Mesenchymal stem cell of adipose (primary cell): ENCODE measurements around a stretch of chr1.

DNA sequence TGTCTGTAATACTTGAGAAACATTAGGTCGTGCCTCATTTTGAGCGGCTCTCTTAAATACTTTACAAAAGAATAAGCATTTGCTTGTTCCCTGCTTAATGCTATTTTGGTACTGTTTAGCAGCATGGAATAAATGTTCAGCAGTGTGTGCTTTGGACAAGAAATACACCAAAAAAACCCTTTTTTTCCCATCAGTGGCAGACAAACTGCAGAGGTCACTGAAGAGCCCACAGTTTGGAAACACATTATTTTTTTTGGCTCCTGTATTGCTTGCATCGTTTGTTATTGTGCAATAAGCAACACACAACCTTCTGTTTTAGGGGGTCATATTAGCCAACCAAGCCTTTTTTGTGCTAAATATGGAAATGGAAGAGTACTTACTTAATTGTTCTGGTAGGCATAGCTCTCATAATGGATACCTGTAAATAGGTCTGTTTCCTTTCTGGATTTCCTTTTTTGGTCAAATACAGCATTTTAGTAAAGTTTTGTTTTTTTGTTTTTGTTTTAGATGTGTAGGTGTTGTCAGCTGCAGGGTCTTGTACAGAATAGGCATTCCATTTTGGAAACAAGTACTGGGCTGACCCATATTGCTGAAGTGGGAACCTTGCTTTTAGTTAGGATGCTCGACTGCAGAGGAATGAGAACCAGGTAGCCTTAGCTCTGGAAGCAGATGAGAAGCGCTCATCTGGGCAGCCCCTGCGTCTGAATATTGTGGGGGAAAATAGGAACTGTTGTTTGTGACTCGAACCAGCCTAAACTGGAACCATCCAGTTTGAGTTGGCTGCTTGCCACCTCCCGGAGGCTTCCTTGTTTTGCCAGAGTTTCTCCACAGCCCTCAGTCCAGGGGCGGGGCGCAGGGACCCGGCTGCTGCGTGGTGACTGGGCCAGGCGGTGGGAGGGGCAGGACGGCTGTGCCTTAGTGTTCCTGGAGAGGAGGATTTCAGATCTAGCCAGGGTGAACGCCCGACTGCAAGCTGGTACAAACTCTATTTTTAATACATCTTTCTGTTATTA lies 38.4 kb downstream of the SPEN start:
- CAGE, long polyA plus RNA = no peak

DNA sequence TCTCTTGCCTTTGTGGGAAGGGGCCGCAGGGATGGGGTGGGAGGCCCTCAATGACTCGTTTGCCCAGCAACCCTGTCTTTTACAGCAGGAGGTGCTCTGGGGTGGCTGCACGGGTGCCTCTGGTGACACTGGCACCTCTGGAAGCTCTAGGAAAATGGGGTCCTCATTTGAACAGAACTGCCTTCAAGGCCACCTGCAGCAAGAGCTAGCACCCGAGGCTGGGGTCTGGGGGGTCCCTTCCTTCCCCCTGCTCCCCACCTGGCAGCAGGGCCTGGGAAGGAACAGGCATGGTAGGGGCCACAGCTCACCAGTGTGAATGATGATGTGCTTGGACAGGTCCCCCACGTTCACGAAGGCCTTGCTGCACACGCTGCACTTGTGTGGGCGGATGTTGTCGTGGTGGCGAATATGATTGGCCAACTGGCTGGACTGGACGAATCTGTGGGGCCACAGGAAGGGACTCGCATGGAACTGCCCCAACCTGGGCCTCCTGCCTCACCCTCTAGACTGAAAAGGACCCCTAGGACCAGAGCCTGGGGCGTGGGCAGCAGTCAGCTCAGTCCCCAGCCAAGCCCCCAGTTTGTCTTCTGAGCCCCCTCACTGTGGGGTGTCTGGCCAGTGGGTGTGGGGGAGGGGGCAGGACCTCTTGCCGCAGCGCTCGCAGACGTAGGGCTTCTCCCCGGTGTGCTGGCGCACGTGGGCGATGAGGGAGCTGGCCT lies 33.0 kb downstream of the ZBTB17 start:
- CAGE, long polyA plus RNA = no peak

DNA sequence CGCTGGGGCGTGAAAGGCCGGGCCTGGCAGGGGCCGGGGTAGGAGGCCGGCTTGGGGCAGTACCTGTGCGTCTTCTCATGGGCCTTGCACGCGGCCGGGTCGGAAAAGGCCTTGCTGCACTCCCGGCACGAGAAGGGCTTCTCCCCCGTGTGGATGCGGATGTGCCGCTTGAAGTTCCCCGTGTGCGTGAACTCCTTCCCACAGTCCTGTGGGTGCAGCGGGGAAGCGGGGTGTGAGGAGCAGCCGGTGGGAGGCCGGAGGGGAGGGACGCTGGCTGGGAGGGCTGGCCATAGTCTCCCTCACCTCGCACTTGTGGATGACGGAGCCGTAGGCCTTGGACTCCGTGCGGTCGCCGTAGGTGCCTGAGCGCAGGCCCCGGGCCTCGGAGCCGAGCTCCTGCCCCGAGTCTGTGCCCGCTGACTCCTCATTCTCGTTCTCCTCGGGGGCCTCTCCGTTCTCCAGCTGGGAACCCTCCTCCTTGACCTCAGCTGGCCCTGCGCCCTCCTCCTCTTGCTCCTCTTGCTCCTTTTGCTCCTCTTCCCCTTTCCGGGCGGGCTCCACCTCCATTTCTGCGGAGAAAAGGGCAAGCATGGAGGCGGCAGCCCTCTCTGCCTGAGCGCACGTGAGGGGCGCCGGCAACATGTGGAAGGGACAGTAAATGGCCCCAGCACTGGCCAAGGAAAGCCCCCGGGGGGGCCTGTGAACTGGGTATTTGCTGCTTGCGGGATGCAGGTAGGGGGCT lies 31.1 kb downstream of the ZBTB17 start:
- CAGE, long polyA plus RNA = no peak

DNA sequence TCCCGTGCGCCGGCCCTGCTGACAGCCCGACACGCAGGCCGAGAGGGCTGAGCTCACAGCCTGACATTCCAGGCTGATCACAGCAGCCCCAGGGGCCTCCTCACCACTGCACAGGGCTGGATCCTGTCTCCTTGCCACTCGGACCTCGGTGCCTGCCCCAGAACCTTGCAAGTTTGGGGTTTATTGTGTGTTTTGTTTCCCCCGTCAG lies 222 bp upstream of the HSPB7 start:
- CAGE, long polyA plus RNA = no peak

DNA sequence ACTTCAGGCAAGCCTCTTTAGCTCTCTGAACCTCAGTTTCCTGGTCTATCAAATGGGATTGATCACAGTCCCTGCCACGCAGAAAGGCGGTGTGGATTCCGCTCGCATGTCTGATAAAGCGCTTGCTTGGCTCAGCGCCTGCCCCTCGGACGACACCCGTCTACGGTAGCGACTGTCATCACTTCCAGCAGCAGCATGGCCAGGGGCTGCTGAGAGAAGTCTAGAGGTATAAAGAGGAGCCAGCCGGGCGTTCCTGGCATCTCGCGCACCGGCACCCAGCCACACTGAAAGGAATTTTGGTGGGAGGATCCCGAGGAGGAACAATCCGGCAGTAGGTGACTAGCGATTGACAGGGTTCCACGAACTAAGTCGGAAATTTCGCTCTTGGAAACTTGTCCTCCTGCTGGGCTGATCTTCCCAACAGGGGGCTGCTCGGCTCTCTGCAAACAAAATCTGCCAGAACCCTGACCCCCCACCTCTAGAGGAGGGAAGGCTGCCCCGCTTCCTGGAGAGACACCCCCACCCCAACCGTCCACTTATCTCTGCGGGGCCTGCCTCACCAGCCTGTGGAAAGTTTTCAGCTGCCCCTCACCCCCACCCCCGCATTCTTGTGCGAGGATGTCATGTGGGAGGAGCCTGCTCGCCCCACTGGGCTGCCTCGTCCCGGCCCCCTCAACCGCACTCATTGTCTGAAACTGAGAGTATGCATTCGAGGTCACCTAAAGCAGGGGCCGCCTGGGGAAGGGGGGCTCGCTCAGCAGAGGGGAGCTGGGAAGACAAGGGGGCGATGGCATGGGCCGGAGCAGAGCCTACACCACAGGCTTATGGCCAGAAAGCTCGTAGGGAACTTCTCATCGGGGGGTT lies 9.8 kb downstream of the EPHA2 start:
- CAGE, long polyA plus RNA = no peak

DNA sequence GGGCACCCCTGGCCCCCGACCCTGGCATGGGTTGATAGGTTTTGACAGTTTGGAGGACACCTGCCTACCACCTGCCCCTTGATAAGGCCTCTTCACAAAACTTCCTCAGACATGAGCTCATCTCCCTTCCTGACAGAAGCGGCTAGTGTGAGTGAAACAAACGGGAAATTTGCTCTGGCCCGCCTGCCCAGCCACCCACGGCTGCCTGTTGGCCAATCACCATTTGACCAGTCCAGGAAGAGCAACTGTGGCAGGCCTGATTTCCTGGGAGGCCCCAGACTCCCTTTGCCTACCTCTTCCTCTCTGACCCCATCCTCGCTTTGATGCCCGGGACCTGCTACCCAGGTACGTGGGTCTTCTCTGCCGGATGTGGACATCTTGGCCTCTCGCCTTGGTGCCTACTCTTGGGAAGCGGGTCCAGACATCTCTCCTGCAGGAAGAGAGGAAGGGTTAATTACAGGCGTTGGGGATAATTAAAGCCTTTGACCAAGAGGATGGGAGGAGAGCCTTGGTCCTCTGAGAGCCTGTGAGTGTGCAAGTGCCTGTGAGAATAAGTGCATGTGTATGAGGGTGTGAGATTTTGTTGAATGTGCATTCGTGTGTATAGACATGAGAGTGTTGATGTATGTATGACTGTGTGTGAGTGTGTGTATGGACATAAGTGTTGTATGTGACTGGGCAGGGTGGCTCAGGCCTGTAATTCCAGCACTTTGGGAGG lies 1.1 kb upstream of the EPHA2 start:
- CAGE, long polyA plus RNA = no peak

GRCh38 chr1:16163920-16164741 lies 8.3 kb upstream of the EPHA2 start:
- CAGE, long polyA plus RNA = no peak

DNA sequence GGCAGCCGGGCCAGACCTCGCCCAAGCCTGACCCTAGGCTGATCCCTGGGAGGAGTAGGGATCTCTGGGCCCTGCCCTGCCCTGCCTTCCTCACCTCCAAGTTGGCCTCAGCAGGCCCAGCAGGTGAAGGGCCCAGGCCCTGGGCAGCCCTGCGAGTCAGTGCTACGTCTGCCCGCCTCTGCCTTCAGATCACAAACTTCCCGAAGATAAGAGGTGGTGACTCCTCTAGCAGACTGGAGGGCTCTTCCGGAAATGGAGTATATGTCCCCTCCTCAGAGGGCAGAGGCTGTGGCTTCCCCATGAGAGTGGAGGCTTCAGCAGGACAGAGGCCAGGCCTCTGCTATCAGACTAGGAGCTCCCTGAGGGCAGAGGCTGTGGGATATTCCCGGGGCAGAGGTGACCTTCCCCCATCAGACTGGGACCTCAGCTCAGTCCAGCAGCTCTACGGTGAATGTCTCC lies 15.8 kb upstream of the EPHA2 start:
- CAGE, long polyA plus RNA = no peak

DNA sequence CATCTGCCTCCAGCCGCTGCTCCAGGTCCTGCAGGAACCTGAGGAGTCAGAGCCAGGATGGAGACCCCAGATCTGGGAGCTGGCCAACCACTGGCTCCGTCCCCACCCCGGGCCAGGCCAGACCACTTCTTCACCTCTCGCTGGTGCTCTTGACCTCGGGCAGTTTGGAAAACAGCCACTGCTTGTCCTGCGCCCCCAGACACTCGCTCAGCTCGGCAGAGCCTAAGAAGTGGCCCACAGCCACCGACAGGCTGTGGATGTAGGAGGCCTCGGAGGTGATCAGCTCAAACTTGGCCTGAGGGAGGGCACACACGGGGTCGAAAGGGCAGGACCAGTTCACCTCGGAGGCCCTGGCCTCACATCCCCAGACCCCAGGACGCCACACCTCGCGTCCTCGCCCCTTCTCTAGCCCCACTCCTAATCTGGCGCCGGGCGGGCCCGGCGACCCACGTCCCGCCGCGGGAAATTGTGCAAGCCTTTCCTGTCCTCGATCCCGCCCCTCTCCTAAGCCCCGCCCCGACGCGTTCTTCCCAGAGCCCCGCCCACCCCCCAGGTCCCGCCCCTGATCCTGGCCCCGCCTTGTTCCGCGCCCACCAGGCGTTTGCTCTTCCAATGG lies 6.3 kb downstream of the ARHGEF19 start:
- CAGE, long polyA plus RNA = no peak

GRCh38 chr1:16243866-16244876 lies 7.2 kb upstream of the CPLANE2 start:
- CAGE, long polyA plus RNA = no peak

GRCh38 chr1:16250292-16251304 lies 13.6 kb upstream of the CPLANE2 start:
- CAGE, long polyA plus RNA = no peak

- CAGE, long polyA plus RNA = no peak
Measured at GRCh38 chr1:16367327-16368158, 501 bp downstream of the SZRD1 start.

DNA sequence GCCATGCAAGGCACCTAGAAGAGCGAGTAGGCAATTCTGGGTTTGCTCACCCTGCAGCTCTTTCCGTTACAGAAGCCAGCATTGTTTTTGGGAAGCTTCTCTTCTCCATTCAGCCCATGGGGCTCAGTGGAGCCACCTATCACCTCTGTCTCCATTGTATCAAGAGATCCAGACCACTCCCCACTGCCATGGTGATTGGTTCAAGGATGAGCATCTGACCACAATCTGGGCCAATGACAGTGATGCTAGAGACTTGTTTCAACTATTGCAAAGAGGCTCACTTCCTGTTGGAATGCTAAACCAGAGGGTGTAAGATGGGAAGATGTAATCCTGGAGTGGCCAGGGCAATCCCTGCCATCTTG lies 6.6 kb downstream of the SPATA21 start:
- CAGE, long polyA plus RNA = no peak

DNA sequence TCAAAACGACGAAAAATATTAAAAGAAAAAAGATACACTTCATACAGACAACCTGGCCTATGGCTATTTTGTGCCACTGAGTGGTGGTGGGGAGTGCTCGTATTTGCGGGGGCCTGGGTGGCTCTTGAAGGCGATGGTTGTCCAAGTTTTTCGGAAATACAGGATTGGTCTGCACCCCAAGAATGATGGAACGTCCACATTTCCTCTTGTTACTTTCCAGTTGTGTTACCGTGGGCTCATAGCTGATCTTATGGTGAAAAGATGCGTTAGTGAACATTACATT lies 986 bp downstream of the NECAP2 start:
- CAGE, long polyA plus RNA = no peak

- CAGE, long polyA plus RNA = no peak
Measured at GRCh38 chr1:16443387-16443787, 2.9 kb downstream of the NECAP2 start.

DNA sequence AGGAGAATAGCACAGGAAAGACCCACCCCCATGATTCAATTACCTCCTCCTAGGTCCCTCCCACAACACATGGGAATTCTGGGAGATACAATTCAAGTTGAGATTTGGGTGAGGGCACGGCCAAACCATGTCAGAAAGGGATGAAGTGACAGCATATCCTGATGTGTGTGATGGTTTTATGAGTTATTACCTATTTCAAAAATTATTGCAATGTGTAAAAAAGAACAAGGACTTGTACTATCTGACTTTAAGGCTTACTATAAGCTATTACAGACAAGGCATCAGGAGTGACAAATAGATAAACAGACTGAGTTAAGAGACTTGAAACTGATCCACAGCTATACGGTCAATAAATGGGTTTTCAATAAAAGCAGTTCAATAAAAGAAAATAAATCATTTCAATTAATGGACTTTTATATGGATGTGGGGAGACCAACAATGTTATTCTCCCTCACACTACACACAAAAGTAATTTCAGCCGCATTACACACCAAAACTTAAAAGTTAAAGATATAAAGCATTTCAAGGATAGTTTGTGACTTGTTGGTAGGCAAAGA lies 97.3 kb downstream of the NECAP2 start:
- CAGE, long polyA plus RNA = no peak

DNA sequence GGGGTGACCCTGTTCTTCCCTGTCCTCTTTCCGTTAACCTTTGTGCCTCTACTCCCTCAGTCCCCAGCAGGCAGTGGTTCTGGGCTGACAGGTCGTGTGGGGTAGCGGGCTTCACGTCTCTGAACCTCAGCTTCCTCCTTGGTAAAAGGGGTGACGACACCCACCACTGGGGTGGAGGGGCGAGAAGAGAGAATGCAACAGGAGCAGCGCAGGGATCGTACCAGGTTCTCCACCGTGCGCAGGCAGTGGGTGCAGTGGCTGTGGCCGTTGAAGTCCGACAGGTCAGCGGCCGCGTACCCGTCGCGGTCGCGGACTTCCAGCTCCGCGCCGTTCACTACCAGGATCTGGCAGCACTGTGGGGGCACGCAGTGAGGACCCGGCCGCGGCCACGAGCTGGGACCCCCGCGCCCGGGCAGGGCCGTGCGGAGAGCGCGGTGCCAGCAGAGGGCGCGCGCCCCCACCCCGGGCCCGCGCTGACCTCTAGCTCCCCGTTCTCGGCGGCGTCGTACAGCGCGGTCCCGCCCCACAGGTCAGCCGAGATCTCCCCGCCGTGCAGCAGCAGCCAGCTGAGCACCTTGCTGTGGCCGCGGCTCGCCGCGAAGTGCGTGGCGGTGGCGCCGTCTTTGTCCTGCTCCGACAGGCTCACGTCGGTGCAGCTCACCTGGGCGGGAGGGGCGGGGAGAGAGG lies 214.5 kb upstream of the CROCC start:
- CAGE, long polyA plus RNA = no peak

GRCh38 chr1:16861772-16861986 lies 60.1 kb upstream of the CROCC start:
- CAGE, long polyA plus RNA = no peak

DNA sequence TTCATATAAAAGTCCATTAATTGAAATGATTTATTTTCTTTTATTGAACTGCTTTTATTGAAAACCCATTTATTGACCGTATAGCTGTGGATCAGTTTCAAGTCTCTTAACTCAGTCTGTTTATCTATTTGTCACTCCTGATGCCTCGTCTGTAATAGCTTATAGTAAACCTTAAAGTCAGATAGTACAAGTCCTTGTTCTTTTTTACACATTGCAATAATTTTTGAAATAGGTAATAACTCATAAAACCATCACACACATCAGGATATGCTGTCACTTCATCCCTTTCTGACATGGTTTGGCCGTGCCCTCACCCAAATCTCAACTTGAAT lies 52.0 kb upstream of the CROCC start:
- CAGE, long polyA plus RNA = no peak

DNA sequence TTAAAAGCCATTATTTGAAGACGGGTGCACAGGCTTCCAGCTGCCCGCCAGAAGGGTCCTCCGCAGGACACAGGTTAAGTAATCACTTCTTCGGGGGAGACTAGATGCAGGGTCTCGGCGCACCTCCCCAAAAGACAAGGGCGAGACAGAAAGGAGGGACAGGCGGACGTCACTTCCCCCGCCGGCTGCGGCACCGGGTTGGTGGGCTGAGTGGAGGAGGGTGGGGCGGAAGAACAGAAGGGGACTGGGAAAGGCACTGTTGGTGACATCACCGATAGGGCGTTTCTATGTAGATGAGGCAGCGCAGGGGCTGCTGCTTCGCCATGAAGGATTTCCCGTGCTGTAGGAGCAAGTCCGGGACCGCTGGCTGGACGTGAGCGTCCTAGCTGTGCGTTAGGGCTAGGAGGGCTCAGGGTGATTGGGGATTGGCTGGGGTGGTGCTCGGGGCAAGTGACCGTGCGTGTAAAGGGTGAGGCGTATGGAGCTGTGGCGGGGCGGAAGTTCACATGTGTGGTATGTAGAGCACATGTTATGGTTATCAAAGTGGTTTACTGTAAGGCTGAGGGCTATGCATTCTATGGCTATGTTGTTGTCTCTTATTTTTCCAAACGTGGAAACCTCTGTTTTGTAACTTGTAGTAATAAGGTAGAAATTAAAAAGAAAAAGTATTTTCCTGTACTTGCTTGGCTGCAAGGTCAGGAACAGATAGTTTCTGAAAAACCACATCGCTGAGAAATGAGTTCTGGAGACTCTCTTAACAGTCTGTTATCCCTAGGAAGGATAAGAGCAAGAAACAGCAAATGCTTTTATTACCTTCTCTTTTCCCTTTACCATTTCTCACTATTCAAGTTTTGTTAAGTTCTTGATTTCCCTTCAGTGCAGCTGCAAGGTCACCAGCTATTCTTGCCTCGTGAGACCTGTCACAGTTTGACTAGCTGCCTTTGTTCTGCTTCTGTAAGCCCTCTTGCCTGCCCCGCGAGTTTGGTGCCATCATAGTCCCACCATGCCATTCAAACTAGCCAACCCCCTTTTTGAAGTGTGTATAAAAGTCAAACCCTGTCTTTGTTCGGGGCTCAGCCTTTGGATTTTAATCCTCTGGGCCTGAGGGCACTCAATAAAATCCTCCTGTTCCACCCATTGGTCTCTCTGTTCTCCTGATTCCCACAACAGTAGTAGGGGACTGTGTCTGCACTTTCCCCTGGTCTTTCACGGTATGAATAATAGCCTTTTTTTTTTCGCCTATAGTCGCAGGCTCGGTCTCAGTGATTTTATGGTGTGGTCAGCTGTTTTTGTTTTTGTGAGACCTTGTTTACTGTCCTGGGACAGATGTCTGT lies 16.6 kb upstream of the CROCC start:
- CAGE, long polyA plus RNA = no peak